Bronchus fibroblast of lung (primary cell): ENCODE measurements around the genes CLOCK, THEGL, REST and EPHA5.

DNA sequence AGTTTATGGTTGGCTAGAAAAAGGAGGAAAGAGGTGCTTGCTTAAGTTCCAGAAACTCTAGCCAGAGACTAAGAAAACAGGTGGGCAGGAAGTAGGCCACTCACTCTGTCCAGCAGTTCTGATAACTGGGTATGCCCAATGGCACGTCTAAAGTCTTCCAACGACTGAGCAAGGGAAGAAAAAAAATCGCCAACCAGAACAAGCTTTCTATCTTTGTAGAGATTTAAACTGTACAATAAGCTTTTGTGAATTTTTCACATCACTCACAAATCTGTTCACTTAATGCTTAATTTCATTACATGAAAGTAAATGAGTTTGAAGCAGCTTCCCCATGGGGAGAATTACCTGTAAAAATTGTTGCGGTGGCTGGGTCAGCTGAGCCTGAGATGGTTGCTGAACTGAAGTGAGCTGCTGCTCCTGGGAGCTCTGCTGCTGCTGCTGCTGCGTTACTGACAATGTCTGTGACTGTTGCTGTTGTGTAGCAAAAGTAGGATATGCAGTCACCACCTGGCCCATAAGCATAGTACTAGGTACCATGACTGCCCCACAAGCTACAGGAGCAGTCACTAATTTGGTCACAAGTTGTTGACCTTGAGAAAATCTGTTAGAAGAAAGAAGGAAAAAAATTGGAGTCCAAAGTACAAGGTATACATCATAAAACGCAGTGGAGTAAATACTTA lies 42.3 kb downstream of the TMEM165 start:
- RAMPAGE, long total RNA, result no peak

DNA sequence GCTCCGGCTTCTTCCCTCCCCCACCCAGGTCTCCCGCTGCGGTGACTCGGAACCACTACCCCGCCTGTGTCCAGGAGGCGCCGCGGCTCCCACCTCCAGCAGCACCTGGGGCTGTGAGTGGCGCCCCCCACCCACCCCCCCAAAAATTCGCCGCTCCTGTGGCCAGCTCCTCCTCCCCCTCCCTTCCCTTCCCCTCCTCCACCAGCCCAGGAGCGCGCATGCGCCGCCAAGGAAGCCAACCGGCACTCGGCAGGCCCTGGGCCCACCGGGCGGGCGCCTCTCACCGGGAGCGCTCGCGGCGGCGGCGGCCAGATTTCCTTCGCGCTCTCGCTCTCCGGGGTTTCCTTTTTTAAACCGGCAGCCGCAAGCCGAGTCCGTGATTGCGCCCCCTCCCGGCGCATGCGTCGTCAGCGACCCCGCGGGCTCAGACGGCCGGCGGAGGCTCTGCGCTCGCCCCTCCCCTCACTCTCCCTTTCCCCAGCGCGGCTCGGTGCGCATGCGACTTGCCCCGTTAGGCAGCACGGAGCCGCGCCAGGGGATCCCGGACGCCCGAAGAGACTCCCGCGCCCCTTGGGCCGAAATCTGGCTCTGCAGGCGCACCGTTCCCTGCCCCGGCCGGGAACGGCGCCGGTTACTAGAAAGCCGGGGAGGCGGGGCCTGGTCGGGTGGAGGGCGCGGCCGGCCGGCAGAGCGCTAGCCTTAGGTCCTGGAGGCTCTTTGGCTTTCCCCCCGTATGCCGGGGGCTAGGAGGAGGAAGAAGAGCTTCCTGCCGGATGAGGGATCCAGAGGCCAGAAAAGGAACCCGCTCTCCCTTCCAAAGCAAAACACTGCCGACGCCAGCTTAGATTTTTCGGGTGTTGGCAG lies at the start of gene CLOCK:
TSS of gene CLOCK (minus strand) at position 412 of the 864 bp plus-strand sequence.
- RAMPAGE, long total RNA, result no peak

DNA sequence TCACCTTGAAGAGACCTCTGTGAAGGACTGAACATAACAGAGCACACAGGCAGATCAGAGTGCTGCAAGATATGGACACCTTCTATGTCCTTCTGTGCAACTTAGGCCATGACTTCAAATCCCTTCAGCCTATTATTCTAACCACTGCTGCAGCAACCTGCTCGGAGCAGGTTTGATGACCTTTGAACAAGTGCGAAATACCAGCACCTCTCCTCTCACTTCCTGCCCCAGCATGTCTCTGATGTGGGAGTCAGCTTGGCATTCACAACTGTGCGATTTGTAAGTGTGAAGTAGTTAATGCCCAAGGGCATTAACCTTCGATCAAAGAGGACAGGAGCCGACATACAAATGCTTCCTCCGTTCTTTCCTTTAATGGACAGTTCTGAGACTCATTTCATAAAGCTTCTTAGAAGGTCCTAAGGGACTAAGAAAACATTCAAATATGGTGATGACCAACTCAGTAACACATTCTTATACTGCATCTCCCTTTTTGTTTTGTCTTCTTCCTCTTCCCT lies 1.5 kb upstream of the EXOC1 start:
- RAMPAGE, long total RNA, result no peak

DNA sequence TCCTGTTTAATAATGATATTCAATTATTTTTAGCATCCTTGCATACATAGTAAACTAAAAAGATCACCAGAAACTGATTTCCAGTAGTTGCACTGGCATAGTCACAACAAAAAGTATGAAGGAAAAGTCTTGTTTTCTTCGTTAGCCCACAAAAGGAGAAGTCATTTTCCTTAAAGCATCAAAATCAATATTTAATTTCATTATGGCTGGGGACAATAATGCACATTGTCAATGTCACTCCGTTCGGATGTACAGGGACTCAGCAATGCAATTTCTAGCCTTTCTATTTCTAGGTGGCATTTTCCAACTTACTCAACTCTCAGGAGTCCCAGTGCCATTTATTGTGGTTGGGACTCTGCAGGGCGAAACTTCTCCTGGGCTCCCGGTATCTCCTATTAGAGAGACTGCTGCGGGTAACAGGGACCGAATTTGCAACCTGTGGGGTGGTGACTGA lies 562 bp upstream of the CRACD start:
- RAMPAGE, long total RNA, result no peak

DNA sequence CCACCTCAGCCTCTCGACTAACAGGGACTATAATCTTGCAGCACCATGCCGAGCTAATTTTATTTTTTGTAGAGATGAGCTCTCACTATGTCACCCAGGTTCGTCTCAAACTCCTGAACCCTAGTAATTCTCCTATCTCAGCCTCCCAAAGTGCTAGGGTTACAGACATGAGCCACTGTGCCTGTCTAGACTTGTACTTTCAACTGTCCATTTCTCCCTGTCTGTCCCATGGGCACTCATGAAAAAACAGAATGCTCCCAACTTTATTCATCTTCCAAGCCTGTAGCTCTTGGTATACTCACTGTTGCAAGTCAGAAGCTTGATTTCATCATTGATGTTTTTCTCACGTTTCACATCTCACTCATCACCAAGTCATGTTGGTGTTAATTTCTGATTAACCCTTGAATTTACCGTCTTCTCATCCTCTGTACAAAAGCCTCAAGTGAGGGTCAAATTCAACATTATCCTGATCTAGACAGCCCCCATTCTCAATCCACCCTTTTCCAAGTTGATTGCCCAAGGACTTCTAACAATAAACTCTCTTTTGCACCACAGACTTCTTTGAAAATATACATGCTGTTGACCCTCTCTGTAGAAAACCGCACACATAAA lies 7.3 kb upstream of the SRP72 start:
- RAMPAGE, long total RNA, result no peak

DNA sequence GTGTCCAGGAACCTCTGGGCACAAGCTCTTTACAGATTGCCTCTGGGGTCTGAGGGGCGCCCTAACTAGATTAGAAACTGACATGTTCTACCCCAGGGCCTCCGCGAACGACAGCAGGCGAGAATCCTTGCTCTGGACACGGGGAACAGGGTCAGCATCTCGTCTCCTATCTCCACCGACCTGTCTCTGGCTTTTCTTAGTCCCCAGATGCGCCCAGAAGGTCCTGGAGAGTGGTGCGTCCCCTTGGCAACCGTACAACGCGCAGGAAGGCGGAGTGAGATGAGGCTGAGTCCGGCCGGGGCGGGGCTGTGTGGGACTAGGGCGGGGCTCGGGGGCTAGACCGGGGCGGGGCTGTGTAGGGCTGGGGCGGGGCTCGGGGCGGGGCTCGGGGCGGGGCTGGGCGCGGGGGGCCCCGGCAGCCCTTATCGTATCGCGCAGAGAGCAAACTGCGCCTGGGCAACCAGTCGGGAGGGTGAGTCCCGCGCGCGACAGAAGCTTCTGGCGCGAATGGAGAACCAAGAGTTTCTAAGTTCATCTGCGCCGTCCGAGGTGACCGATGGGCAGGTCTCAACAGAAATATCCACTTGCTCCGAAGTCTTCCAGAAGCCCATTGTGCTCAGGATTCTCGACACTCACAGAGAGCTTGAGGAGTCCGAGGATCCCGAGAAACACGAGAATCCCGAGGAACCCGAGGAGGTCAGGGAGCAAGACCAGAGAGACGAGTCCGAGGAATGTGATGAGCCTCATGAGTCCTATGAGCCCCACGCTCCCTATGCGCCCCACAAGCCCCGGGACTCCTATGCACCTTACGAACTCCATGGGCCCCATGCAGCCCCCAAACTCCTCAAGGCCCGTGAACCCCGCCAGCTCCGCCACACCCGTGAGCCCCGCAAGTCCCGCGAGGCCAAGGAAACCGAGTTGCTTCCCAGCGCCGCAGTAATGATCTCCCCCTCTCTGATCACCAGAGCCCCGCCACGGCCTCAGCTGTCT lies at the start of gene THEGL:
TSS of gene THEGL (plus strand) at position 437 of the 990 bp plus-strand sequence.
- RAMPAGE, long total RNA, result no peak

GRCh38 chr4:56653252-56653912 lies 27.7 kb downstream of the HOPX start:
- RAMPAGE, long total RNA, result no peak

- RAMPAGE, long total RNA, result no peak
These were observed 25.5 kb downstream of the HOPX start for GRCh38 chr4:56655597-56655910.

DNA sequence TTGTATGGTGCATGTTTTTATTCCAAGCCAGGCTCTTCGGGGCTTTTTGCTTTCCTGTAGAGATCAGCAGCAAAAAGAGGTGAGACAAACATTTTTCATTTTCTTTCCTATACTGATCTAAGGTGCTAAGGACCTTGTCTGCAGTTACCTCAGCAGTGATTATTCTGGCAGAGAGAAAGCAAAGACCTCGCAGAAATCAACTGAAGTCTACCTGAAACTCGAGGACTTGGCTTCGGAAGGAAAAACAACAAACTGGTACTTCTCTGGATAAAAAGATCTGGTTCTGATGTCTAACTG lies 22.5 kb upstream of the HOPX start:
- RAMPAGE, long total RNA, result no peak

GRCh38 chr4:56907235-56908396 lies at the start of gene REST:
REST (plus strand) TSS chr4:56907900.
- RAMPAGE, long total RNA, result no peak

GRCh38 chr4:57010332-57010988 lies 31.8 kb downstream of the POLR2B start:
- RAMPAGE, long total RNA, result no peak

DNA sequence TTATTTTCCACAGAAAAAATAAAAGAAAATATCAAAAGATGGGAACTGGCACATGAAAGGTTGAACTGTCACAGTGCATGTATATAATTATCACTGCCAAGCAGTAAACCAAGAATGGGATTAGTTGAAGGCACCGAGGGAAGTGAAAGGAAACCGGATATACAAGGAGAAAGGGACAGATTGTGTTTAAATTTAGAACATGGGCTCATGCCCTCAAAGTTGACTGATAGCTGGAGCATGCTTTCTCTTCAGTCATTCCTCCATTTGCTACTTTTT lies 41.6 kb downstream of the IGFBP7 start:
- RAMPAGE, long total RNA, result no peak

GRCh38 chr4:57080597-57081208 lies 29.5 kb downstream of the IGFBP7 start:
- RAMPAGE, long total RNA, result no peak

GRCh38 chr4:57109144-57109452 lies 1.1 kb downstream of the IGFBP7 start:
- RAMPAGE, long total RNA, result no peak

GRCh38 chr4:57451264-57451791 lies 341.1 kb upstream of the IGFBP7 start:
- RAMPAGE, long total RNA, result no peak

DNA sequence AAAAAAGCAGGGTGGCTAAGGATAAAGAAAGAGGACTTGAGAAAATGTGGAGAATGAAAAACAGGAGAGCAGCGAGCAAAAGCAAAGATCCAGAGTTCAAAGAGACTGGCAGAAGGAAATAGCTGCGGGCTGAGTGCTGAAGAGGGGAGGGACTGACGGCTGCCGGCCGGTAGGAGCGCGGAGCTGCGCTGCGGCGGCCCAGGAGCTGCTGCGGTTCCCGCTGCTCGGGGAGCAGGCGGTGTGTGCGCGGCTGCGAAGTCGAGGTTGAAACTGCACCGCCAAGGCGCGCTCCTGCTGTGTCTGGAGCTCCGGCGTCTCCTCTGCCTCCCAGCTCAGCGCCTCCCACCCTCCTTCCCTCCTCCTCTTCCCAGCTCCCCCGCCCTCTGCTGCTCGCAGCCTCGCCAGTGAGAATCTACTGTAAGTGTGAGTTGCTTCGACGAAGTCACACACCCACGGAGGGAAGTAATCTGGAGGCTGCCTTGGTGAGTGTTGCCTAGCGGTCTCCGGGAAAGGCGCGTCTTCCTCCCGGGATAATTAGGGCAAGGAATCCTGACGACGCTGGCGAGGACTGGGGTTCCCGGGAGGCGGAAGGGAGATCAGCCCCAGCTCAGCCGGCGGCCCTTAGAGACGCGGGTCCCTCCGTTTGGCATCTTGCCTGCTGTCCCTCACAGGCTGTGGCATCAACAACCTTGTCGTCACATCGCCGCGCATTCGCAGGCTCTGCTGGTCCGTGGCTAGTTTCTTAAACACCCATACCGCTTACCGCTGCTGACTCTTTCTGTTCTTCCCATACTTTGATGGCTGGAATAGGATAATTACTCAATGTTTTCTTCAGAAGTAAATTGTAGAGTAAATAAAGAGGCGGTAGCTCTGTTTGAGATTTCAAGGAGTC lies at the start of gene EPHA5:
TSS of gene EPHA5 (minus strand) at position 298 of the 892 bp plus-strand sequence.
- RAMPAGE, long total RNA, result no peak

GRCh38 chr4:67000681-67000890 lies 544.7 kb downstream of the CENPC start:
- RAMPAGE, long total RNA, result no peak

DNA sequence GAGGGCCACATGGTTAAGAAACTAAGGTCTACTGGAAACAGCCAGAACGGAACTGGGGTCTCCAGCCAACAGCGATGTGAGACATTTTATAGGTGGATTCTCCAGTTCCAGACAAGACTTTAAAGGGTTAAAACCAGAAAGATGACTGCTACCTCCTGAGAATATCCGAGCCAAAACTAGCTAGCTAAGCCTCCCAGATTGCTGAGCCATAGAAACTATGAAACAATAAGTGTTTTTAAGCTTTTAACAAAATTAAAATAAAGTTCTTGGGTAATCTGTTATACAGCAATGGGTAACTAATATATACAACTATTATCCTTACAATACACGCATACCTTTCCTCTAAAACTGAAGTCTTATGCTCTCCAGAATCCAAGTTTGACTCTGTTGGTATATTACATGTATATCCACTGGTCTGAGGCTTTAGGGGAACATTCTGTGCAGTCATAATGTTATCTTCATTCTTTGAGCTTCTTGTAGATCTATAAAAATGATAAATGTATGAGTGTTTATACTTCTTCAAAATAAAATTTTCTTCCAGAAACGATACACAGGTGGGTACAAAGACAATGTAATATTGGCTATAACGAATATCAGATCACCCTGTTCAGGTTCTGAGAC lies 38.7 kb downstream of the CENPC start:
- RAMPAGE, long total RNA, result no peak

DNA sequence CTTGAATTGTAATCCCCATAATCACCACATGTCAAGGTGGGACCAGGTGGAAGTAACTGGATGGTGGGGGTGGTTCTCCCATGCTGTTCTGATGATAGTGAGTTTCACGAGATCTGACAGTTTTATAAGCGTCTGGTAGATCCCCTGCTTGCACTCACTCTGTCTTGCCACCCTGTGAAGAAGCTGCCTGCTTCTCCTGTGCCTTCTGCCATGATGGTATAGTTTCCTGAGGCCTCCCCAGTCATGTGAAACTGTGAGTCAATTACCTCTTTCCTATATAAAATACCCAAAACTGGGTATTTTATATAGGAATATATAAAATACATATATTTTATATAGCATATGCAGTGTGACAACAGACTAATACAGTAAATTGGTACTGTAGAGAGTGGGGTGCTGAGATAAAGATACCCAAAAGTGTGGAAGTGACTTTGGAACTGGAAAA lies 41.6 kb downstream of the UBA6 start:
- RAMPAGE, long total RNA, result no peak

- RAMPAGE, long total RNA, result no peak
These were observed 592 bp upstream of the UBA6 start for GRCh38 chr4:67701633-67701861.